Smooth muscle cell (in vitro differentiated cells): ENCODE measurements around the genes PFKM, DDN and PRPH.

DNA sequence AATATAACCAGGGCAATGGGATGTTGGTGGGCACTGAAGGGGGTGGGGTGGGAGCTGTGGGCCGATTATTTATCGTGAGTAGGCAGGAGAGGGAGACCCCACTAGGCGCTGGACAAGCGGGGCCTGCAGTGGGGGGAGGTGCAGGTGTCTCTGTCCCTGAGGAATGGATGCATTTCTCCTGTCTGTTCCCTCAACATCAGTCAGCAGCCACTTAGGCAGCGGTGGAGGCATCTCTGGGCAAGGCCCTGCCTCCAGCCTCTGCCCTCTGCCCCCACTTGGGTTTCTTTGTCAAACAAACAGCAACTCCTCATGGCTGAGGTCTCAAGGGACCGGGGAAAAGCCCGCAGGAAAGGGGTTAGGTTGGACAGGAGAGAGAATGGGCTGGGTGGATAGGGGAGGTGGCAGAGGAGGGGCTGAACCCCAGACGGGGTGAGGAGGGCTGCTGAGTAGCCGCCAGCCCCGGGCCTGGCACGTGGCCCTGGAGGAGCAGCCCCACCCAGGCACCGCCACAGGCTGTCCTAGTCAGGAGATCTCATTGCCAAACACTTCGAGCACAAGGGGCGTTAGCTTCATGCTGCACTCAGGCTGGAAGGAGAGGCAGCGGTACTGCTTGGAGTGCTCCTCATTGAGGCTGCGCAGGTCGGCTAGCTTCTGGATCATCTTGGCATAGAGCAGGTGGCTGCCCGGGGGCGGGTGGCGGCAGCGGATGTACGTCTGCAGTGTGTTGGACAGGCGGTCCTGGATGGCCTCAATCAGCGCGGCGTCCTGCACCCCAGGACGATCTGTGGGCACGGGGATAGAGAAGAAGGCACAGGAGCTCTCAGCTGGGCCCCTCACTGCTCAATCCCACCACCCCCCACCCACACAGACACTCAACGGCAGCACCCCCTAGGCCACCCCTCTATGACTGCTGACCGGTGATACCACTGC lies 24.8 kb upstream of the HDAC7 start:
- RAMPAGE, long total RNA = no peak

GRCh38 chr12:47874361-47875303 lies 30.2 kb downstream of the VDR start:
- RAMPAGE, long total RNA = no peak

DNA sequence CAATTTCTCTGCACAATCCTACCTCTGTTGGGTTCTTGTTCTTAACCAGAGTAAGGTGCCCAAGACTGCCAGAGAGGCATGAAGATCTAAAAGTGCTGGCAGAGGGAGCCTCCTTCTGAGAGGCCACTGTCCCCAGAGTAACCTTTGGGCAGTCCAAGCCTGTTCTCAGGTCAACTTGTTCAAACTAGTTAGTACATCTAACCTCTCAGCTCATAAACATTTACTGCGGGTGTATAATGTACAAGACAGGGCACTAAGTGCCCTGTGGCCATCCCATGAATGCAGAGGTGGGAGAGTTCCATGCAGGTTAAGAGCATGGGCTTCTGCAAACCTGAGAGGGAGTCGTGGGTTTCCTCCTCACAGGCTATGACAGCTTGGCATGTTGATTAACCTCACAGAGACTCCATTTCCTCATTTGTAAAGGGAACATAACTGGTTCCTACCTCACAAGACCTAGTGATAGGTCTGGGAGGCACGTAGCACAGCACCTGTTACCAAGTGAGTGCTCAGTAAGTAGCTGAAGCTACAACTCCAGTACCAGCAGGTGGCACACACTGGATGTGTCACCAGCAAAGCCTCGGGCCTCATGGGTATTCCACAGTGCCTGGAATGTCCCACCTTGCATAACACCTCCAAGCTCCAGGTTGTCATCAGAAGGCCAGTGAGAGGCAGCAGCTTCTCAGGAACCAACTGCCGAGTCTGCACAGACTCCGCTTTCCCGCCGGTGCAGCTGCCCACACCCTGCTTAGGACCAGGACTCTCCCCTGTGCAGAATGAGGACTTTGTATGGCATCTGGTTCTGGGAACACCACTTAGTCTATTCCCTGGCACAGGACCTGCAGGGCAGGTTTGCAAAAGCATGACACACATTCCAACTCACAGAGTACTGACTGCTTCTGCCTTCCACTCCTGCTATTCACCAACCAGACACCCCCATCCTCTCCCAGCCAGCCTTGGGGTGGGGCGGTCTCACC lies 4.4 kb downstream of the VDR start:
- RAMPAGE, long total RNA = no peak

- RAMPAGE, long total RNA = no peak
These were observed 3.4 kb downstream of the VDR start for GRCh38 chr12:47901095-47902010.

DNA sequence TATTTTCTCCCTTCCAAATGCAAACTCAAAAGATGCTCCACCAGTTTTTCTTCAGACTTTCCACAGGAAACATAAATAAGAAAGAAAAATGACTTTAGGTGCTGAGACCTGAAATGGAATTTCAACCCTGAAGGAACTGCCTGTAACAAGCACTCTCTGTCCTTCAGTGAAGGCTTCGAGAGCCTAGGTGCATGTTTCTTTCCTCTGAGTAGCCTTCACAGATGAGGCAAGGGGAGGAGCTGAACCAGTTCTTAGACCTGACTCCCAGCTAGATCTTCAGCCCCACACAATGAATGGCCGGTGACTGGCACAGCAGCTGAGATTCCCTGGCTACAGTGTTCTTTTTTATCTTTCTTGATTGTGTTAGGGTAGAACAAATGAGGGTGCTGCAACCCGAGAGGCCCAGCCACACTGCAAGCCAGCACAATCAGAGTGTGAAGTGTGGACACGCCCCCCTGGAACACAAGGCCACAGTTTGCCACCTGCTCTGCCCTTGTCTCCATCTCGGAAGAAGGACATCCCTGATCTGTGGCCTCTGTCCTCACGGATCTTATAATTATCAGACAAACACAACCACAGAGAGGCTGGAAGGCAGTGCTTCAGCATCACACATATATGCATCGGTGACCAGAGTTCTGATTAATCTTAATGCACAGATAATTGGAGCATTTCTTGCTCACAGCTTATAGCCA lies 19.1 kb upstream of the COL2A1 start:
- RAMPAGE, long total RNA = no peak

DNA sequence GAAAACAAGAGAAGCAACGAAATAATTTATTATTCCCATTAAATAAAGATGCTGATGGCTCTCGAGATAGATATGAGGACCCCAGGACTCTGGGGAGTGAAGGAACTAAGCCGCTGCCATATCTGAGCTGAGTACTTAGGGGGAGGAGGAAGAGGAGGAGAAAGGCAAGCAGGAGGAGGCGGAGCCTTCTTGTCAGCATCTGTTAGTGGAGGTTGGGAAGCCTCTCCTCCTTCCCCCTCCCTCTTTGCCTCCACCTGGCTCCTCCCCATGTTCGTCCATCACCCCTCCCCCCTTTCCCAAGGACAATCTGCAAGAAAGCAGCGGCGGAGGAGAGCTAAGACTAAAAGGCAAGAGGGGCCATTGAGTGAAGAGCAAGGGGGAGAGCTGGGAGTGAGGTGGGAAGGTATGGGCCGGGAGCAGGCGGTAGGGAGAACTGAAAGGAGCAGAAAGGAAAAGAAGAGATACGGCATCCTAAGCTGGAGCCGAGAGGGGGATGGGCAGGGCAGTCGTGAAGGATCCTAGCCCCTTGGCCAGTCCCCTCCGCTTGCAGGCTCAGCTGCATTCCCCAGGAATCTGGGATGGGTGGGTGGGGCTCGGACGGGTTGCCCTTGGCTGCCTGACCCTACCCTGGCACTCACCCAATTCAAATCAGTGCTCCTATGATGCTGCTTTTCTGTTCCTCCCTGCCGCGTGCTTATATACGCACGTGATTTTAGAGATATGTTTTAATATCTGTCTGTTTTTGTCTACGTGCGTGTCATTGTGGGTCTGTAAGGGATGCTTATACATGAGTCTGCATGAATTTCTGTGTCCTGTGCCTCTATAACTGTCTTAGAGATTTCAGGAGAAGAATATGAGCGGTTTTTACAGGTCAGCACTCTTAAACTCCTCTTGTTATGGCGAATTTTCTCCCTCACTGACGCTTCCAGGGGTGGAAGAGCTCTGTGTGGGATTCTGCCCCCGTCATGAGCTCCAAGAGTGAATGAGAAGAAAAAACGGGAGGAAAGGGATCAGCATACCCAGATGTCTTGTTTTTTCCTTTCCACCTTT lies at the start of gene PFKM:
PFKM (plus strand) TSS at position 305 of the 1,050 bp plus-strand sequence.
- RAMPAGE, long total RNA = start-site peak on the plus strand centred at position 297 of the sequence, 32 bp wide, 215 and 143 reads in 2 replicates

DNA sequence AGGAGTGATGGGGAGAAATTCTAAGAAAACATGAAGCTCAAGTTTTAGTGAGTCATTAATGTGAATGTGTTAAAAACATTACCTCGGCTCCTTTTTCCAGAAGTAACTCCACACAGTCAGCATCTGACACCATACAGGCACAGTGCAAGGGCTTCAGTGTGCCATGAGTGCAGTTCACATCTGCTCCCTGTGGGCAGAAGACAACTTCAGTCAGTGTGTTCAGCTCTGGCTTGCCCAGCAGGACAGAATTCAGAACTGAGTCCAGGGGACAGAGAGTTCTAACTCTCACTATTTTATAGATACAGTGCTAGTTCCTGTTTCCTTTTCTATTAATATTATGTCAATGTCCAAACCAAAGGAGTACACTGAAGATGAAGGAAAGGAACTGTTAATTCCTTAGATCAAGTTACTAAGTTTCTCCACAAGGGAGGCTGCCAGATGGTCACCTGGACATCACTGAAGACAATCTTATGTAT lies 6.2 kb downstream of the ASB8 start:
- RAMPAGE, long total RNA = no peak

GRCh38 chr12:48296306-48297524 lies 32.1 kb upstream of the H1-7 start:
- RAMPAGE, long total RNA = no peak

DNA sequence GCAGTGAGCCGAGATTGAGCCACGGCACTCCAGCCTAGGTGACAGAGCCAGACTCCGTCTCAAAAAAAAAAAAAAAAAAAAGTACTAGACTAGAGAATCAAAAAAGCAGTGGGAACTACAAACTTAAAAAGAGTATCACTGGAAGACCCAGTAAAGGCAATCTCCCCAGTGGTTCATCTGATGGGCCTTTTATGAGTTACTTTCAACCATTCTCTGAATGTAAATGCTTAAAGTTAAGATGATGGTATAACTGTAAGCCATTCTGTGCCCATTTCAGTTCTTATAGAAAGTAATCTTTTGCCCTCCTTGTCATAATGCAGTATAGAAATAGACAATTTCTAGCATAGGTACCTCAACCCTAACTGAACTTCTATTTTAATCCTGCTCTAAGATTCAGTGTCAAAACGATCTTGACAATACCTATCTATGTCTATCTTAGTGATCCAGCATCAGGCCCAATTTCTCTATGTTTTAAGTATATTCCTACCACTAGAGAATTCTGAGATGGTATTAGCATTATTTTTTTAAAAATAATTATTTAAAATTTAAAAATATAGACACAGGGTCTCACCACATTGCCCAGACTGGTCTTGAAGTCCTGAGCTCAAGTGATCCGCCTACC lies 29.5 kb downstream of the KANSL2 start:
- RAMPAGE, long total RNA = no peak

- RAMPAGE, long total RNA = no peak
These were observed 4.0 kb downstream of the ADCY6 start for GRCh38 chr12:48784805-48785457.

DNA sequence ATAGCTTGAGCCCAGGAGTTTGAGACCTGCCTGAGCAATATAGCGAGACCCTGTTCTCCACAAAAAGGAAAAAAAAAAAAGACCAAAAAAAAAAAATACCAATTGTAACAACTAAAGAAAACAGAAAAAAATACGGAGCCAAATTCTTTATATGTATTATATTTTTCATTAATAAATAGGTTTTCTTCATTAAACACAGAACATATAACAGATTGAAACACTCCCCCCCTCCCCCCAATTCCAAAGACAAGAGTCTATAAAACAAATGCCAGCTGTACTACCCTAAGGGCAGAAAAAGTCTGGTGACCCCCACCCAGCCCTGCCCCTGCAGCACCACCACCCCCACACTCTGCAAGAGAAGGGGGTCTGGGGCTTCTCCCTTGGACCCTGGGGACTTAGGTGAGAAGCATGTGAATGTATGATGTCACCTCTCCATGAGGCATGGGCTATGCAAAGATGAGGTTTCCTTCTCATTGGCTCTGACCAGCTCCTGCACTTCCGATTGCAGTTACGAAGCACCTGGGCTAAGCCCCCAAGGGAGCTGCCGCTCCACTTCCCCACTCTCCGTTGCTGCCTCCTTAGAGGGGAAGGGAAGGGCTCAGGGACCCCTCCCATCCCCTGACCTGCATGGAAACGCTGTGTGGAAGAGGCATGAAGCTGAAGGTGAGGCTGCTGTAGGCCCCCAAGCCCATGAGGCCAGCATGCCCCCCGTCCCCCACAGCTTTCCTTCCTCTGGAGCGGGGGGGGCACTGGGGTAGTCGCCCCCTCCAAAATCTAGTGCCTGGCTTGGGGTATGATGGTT lies 5.2 kb upstream of the DDX23 start:
- RAMPAGE, long total RNA = no peak

- RAMPAGE, long total RNA = no peak
These were observed 803 bp downstream of the DDN start for GRCh38 chr12:48997982-48999162.

GRCh38 chr12:48999259-49000218 lies at the start of gene DDN:
Gene DDN, minus strand, starts transcription at chr12:48999375.
- RAMPAGE, long total RNA = no peak

GRCh38 chr12:49017750-49018339 lies 731 bp downstream of the PRKAG1 start:
- RAMPAGE, long total RNA = no peak

- RAMPAGE, long total RNA = no peak
These were observed 17.0 kb downstream of the KMT2D start for GRCh38 chr12:49043520-49044098.

DNA sequence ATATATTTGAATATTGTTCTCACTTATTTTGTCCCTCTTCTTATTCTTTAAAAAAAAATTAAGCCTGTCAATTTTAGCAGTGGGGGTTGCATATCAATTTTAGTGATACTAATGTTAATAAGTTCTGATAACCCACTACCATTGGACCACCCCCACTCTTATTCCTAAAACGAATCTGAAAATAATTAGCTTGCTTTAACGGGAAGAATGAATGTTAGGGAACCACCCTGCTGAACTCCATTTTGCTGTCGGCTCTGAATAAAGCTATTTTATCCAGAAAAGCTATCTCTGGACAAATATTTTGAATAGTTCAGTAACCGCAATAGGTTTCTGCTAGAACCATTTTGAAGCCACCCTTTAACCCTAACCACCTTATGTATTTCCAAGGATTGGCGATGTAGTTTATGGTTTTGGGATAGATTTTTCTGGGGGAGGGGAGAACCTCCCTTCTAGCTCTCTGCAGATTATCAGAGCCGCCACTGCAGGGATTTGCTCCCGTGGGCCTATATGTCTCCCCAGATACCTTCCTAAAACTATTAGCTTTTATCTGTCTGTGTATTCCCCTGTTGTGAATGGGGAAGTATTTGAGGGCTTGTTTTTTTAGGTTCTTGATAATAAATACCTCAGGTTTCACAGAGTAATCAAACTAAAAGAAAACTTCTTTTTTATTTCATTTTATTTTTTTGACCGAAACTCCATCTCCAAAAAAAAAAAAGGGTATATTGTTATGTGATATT lies 1.8 kb upstream of the TUBA1B start:
- RAMPAGE, long total RNA = no peak

DNA sequence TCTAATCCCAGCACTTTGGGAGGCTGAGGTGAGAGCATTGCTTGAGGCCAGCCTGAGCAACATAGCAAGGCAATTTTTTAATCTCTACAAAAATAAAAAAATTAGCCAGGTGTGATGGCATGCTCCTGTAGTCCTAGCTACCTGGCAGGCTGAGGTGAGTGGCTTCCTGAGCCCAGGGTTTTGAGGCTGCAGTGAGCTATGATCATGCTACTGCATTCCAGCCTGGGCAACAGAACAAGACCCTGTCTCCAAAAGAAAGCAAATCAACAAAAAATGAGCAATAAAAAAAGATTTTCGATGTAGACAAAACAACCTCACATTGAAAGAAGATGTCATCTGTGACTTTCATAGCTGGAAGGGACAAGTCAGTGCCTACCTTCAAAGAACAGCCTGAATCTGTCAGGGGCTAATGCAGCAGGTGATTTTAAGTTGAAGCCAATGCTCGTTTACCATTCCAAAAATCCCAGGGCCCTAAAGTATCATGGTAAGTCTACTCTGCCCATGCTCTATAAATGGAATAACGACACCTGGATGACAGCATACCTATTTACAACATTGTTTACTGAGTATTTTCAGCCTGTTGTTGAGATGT lies 20.1 kb upstream of the TUBA1B start:
- RAMPAGE, long total RNA = no peak

DNA sequence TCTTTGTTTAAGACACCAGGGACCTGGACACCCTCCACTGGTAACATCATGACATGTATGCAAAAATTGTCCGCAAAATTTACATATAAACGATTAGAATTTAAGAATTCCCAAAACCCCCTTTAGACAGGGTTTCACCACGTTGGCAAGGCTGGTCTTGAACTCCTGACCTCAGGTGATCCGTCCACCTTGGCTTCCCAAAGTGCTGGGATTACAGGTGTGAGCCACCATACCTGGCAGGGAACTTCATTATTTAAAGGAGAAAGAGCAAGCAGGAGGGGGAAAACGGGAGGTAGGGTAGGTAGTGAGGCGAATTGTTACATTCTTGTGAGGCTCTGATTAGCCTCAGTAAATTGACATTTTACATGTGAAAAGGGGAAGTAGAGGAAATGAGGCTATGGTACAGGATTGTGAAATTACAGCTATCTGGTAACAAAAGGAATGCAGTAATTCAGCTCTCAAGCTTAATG lies 27.6 kb downstream of the TUBA1A start:
- RAMPAGE, long total RNA = no peak

DNA sequence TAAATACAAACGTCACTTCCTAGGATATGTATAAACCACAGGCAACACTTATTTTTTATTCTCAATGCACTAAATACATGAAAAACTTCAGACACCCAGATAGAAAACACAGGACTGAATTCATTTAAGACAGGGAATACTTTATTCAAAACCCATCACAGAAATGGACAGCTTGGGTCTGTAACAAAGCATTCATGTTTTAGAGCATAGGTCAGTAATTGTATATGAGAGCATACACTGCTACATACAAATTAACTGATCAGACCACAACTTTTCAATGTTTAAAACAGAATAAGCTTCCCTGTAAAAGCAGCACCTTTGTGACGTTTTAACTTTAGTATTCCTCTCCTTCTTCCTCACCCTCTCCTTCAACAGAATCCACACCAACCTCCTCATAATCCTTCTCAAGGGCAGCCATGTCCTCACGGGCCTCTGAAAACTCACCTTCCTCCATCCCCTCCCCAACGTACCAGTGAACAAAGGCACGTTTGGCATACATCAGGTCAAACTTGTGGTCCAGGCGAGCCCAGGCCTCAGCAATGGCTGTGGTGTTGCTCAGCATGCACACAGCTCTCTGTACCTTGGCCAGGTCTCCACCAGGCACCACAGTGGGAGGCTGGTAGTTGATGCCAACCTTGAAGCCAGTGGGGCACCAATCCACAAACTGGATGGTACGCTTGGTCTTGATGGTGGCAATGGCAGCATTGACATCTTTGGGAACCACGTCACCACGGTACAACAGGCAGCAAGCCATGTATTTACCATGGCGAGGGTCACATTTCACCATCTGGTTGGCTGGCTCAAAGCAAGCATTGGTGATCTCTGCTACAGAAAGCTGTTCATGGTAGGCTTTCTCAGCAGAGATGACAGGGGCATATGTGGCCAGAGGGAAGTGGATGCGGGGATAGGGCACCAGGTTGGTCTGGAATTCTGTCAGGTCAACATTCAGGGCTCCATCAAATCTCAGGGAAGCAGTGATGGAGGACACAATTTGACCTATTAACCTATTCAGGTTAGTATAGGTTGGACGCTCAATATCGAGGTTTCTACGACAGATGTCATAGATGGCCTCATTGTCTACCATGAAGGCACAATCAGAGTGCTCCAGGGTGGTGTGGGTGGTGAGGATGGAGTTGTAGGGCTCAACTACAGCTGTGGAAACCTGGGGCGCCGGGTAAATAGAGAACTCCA lies 3.8 kb downstream of the TUBA1A start:
- RAMPAGE, long total RNA = no peak

DNA sequence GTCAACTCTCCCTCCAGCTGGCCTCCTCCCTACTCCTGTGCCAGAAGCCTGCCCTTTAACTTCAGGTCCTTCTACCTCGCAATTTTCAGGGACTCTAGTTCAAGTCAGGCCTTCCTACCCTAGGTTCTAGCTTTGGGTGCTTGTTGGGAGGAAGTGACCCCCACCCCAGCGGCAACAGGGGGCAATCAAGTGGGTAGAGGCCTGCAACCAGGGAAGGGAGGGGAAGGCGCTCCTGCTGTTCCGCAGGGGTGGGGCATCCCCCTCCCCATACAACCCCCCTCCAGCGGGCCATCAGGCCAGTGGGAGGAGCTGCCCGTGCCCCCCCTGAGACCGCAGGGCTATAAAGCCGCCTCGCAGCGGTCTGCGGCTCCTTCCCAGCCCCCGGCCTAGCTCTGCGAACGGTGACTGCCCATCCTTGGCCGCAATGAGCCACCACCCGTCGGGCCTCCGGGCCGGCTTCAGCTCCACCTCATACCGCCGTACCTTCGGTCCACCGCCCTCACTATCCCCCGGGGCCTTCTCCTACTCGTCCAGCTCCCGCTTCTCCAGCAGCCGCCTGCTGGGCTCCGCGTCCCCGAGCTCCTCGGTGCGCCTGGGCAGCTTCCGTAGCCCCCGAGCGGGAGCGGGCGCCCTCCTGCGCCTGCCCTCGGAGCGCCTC lies at the start of gene PRPH:
PRPH (plus strand) TSS at position 371 of the 658 bp plus-strand sequence.
- RAMPAGE, long total RNA = no peak